Spinal cord (tissue), 3 donors: ENCODE measurements around the gene C7.

DNA sequence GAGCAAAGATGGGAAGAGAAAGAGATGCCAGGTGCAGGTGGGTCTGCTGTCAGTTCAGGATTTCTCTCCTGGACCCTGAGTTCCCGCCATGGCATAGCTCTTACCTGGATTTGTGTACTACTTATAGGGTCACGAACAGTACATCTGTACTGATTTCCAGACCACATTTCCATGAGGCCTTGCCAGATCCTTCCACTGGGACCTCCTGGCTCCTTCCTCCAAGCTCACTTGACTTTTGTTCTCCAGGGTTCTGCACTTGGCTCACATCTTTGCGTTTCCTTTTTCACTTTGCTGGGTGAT lies 44.9 kb upstream of the LIFR start:
- PRO-cap: no peak
- RAMPAGE, long total RNA: no peak

DNA sequence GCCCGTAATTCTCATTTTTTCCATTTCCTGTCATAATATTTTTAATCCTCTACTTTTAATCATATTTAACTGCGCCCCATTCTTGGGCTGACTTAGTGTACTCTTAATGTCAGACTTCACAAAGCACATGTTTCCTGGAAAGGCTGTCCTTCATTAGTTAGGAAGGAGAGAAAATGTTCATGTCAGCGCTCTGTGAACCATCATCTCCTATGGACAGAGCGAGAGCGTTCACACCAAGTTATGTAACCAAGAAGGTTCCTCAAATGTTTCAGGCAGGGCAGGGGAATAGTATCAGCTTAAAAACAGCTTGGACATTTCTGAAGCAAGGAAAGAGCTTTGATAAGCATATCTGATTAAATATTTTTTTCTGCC lies 66.1 kb upstream of the LIFR start:
- PRO-cap: no peak
- RAMPAGE, long total RNA: no peak

GRCh38 chr5:38660267-38660795 lies 103.9 kb upstream of the LIFR start:
- PRO-cap: no peak
- RAMPAGE, long total RNA: no peak

DNA sequence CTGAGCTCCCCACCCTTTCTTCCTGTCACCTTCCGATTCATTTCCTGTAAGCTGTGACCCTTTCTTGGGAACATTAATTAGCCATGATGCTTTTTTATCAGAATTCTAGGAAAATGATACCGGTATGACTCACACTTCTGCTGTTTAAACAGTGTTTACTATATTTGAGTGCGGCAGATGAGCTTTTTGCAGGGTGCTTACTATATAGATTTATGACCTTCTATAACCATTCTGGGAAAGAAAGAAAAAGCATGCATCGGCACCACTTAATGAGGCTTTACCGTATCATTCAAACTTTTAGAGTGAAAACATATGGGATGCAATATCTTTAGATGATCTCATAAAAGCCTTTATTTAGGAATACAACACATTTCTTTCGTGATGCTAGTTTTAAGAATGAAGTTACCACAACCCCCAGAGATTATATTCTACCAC lies 38.1 kb upstream of the OSMR start:
- PRO-cap: no peak
- RAMPAGE, long total RNA: no peak

- PRO-cap: no peak
- RAMPAGE, long total RNA: no peak
Measured at GRCh38 chr5:38892602-38893445, 47.0 kb downstream of the OSMR start.

DNA sequence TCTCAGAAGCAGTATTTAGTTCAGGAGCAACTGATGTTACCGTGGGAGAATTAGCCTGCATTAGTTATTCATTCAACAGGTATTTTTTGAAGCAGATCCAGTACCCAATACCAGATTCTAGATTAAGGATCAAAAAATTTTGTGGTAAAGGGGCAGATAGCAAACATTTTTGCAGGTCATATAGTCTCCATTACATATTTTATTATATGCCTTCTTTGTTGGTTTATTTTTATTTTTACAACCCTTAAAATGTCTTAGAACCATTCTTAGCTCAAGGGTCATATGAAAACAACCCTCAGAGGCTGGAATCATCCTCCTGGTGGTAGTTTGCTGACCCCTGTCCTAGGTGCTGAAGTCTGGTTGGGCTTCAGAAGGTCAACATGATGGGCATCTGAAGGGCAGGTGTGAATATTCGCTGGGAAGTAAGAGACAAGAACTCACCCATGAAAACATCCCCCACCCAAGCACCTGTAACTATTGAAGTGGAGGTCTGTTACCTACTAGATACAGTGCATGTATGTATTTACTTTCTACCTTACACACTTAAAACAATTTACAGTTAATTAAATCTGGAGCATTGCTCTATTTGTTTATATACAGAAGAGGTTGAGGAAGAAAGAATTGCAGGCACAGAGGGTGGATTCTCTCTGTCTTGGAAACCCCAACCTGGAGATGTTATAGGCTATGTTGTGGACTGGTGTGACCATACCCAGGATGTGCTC lies 75.4 kb downstream of the OSMR start:
- PRO-cap: no peak
- RAMPAGE, long total RNA: no peak

DNA sequence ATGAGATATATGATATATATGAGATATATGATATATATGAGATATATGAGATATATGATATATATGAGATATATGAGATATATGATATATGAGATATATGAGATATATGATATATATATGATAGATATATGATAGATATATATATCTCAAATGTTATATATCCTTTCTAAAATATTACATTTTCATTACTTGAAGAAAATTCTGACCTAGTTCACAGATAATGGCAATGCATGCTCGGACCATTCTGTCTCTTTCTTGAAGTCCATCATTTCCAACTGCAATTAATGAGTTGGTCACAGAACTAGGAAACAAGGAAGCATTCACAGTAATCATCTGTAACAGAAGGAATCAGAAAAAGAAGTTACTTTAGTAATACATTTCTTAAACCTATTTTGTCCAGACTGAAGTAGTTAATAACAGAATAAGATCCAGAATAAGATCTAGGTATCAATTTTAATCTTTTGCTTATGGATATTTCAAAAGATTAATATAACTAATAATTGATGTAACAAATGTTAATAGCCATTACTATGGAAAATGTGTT lies 83.4 kb downstream of the RICTOR start:
- PRO-cap: no peak
- RAMPAGE, long total RNA: no peak

- PRO-cap: no peak
- RAMPAGE, long total RNA: no peak
Measured at GRCh38 chr5:39005209-39006295, 68.6 kb downstream of the RICTOR start.

GRCh38 chr5:39014417-39015166 lies 59.6 kb downstream of the RICTOR start:
- PRO-cap: no peak
- RAMPAGE, long total RNA: no peak

DNA sequence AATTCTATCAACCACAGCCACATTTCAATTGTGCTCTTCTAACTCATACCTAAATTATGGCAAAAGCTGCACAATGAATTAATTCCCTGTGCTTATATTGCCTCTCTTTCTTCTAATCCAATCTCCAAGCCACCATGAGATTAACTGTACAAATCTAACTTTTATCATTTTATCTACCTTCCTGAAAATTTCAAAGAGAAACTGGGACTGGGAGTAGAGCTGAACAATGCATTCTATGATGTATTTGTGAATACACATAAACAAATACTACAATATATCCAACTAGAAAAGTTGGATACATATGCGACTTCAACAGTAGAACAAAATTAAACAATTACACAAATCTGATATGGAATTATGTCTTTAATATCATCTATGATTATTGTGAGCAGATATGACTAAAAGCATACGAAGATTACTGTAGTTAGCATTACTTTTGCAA lies 42.7 kb downstream of the RICTOR start:
- PRO-cap: no peak
- RAMPAGE, long total RNA: no peak

- PRO-cap: no peak
- RAMPAGE, long total RNA: no peak
Measured at GRCh38 chr5:39049454-39050824, 24.3 kb downstream of the RICTOR start.

DNA sequence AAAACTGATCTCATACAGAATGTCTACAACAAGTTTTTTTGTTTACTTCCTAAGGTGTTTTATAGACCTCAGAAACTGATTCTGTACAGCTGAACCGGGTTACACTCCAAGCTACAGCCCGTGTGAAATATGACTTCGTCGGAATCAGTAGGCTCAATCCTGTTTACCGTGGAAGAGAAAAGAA lies 1.2 kb downstream of the RICTOR start:
- PRO-cap: no peak
- RAMPAGE, long total RNA: no peak

GRCh38 chr5:39100762-39101403 lies 26.7 kb upstream of the RICTOR start:
- PRO-cap: no peak
- RAMPAGE, long total RNA: no peak

- PRO-cap: no peak
- RAMPAGE, long total RNA: no peak
Measured at GRCh38 chr5:39256498-39256936, 37.2 kb upstream of the FYB1 start.

- PRO-cap: no peak
- RAMPAGE, long total RNA: no peak
Measured at GRCh38 chr5:39503106-39503636, 78.4 kb upstream of the DAB2 start.

GRCh38 chr5:39760979-39761297 lies 336.2 kb upstream of the DAB2 start:
- PRO-cap: no peak
- RAMPAGE, long total RNA: no peak

- PRO-cap: no peak
- RAMPAGE, long total RNA: no peak
Measured at GRCh38 chr5:40628430-40628847, 51.3 kb upstream of the PTGER4 start.

GRCh38 chr5:40796196-40797293 lies 1.6 kb downstream of the PRKAA1 start:
- PRO-cap: no peak
- RAMPAGE, long total RNA: no peak

GRCh38 chr5:40909034-40909690 lies at the start of gene C7:
C7 (plus strand) TSS chr5:40909497.
- PRO-cap: no peak
- RAMPAGE, long total RNA: no peak

- PRO-cap: no peak
- RAMPAGE, long total RNA: no peak
Measured at GRCh38 chr5:40957868-40958388, 48.6 kb downstream of the C7 start.